AG09309 (cell line): ENCODE results near the genes TSHZ2 and PFDN4.

- RRBS, result no CpG with 5 or more reads among the region's 52 CpGs
These were observed 87.8 kb downstream of the ZFP64 start for GRCh38 chr20:52103346-52104512.

- RRBS, result no CpG with 5 or more reads among the region's 9 CpGs
These were observed 244.5 kb upstream of the TSHZ2 start for GRCh38 chr20:52727648-52728032.

DNA sequence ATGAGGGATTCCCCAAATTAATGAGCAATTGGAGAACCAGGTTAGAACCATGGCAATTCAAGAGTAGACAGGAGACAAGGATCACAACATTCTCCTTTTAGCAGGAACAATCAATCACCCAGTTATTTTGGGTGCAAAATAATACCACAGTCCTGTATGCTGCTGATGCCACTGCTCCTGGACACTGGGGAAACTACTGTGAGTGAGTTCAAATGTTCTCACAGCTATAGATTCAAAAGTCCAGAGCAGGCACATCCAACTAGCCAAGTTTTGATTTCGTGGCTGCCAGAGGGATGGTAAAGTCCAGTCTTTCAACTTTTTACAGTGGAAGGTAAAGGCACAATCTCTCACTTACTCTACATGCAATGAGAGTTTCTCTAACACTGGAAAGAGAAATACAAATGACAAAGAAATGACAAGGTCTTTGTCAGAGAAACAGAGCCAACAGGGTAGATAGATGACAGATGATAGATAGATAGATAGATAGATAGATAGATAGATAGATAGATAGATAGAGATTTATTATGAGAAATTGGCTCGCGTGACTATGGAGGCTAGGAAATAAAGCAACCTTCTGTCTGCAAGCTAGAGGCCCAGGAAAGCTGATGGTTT lies 26.8 kb upstream of the TSHZ2 start:
- RRBS, result no CpG with 5 or more reads among the region's 3 CpGs

GRCh38 chr20:52971866-52972540 lies at the start of gene TSHZ2:
TSHZ2 (plus strand) TSS chr20:52972358.
- RRBS, result no CpG with 5 or more reads among the region's 37 CpGs

GRCh38 chr20:53163397-53164007 lies 191.3 kb downstream of the TSHZ2 start:
- RRBS, result no CpG with 5 or more reads among the region's 3 CpGs

DNA sequence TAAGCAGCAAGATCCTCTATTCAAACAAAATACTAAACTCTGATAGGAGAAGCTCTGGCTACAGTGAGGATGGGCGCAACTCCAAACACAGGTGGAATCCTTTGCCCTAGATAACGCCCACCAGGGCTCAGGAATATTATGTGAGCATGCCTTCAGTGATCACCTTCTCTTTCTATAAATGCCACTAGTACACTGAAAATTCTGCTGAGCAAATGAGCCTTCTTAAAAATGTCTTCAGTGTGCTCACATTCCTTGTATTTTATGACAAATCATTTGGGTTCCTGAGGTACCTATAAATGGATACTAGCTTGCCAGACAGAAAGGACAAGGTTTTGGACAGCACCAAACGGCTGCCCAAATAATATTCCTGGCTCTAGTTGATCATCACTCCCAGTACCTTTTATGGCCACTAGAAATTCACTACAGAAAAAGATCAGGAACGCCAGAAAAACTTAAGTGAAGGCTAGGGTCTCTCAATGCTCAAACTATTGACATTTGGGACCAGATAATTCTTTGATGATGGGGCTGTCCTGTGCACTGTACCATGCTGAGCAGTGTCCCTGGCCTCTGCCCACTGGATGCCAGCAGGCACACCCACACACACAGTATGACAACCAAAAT lies 13.1 kb downstream of the ZNF217 start:
- RRBS, result no CpG with 5 or more reads among the region's 4 CpGs

- RRBS, result no CpG with 5 or more reads among the region's 10 CpGs
These were observed 49.5 kb upstream of the ZNF217 start for GRCh38 chr20:53643137-53643597.

GRCh38 chr20:53870150-53870957 lies 200.0 kb downstream of the BCAS1 start:
- RRBS, result no CpG with 5 or more reads among the region's 3 CpGs

DNA sequence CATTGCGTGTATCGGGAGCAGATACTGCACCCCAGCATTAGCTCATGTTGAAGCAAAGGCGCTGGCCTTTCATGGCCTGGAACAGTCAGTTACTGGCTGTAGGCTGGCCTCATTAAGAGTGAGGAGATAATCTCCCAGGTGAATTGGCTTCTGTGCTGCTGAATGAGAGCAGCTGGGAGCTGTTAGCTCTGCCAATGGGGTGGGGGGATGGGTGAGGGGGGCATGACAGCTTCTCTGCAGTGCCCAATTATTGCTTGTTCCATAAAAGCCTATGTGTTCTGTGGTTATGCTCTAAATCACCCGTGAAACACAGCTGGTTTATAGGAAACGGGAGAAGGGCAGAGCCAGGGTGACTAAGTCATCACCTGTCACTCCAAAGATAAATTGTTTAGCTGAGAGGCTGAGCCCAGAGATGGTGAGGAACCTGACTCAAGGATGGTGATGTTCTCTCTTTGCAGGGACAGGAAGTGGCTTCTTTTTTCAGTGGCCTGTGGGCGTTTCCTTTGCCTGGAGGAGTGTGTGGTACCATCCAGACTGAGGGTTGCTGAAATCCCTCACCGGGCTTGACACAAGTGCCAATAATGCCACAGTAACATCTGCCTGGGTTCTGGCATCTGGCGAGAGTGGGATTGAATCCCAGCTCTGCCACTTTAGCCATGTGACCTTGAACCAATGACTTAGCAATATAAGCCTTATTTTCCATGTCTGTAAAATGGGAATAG lies 170.8 kb downstream of the BCAS1 start:
- RRBS, result no CpG with 5 or more reads among the region's 8 CpGs

DNA sequence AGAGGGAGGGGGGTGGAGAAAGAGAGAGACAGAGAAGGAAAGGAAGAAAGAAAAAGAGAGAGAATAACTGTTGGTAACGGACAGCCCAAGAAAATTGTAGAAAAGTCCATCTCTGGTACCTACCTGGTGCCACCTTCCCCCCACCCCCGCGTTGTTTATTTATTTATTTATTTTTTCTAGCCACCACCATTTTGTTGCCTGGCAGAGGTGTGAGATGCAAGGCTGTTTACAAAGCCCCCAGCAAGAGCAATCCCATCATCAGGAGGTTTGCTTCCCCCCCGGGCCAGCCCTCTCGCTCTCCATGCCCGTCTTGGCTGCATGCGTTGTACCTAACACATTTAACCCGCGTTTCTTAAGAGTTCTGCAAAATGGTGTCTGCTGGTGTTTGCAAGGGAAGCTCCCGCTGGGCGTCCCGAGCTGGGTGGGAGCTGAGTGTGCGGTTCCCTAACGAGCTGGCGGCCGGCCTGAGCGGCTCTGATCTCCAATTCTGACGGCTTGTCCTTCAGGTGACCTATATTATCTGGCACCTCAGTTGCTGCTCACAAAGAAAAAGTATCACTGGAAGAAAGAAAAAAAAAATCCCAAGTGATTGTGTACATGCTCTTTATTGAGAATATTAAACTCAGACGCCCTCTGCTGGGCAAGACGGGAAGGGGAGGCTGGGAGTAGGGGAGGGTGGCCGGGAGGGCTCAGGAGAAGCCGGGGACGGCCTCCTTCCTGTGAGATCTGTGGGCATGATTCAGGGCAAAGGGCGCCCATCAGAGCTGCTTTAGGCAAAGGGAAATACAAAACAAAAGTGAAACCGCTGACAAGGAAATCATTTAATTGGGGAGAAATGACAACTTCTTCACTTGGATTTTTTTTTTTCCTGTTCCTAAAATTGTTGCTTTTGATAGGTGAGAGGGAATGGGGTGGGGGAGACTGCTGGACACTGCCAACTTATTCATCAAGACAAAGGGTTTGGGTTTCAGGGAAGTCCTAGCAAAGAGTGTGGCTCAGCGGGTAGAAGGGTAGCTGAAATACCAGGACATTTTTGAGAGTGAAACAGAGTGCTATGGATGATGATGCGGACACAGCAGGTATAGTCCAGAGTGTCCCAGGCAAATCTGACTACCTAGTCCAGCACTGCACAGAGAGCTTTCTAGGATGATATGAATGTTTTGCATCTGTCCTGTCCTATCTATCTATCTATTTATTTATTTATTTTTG lies 154.7 kb downstream of the BCAS1 start:
- RRBS, result no CpG with 5 or more reads among the region's 27 CpGs

GRCh38 chr20:53921288-53921985 lies 149.0 kb downstream of the BCAS1 start:
- RRBS, result no CpG with 5 or more reads among the region's 14 CpGs

- RRBS, result no CpG with 5 or more reads among the region's 12 CpGs
These were observed 16.3 kb upstream of the BCAS1 start for GRCh38 chr20:54086513-54087198.

- RRBS, result 3% methylated on average over 6 of the region's 51 CpGs
These were observed at the start of gene PFDN4 for GRCh38 chr20:54207480-54208228. PFDN4 (plus strand) TSS chr20:54208087.

GRCh38 chr20:54268444-54268643 lies 60.5 kb downstream of the PFDN4 start:
- RRBS, result no CpG with 5 or more reads among the region's 2 CpGs

DNA sequence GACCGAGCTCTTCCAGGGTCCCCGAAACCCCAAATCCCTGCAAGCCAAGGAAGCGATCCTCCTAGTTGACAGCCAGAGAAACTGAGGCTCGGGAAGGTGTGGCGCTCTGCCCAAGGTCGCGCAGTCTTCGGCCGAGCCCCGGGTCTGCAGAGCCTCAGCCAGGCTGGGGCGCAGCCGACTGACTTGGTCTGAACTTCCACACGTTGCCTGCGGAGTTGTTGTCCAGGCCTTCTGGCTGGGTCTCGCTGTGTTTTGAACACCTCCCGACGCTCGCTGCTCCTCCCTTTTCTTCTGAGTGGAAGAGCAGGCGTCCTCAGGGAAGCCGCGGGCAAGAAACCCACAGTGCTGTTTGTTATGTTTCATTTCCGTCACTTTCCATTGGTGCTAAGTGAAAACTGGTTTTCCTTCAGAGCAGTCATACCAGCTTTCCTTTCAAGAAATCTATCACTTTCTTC lies 563 bp downstream of the FAM210B start:
- RRBS, result no CpG with 5 or more reads among the region's 22 CpGs

DNA sequence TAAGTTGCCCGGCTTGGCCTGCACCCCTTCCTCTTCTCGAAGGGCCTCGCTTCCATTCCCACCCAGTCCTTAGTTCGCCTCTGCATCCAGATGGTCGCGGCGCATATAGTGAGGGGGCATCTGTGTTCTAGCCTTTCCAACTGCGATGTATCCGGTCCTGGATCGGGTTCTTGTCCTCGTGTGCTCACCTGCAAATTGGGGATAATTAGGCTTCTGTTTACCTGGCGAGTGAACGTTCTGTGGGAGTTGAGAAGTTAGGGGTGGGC lies 332 bp downstream of the CSTF1 start:
- RRBS, result no CpG with 5 or more reads among the region's 13 CpGs

DNA sequence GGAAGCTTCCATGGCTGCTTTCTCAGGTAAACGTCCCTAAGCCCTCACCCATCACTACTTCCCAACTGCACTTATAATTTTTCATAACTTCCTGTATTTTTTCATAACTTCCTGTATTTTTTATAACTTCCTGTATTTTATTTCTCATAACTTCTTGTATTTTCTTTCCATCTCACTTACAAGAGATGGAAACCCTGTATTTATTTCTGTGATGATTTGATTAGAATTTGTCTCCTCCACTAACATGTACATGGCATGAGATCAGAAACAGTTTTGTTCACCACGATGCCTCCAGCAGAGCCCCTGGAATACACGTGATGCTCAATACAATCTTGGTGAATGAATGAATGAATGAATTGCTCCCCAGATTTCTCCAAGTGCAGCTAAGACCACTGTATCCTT lies 17.7 kb downstream of the CASS4 start:
- RRBS, result no CpG with 5 or more reads among the region's 3 CpGs

GRCh38 chr20:56477496-56477969 lies 9.1 kb downstream of the RTF2 start:
- RRBS, result no CpG with 5 or more reads among the region's 6 CpGs

DNA sequence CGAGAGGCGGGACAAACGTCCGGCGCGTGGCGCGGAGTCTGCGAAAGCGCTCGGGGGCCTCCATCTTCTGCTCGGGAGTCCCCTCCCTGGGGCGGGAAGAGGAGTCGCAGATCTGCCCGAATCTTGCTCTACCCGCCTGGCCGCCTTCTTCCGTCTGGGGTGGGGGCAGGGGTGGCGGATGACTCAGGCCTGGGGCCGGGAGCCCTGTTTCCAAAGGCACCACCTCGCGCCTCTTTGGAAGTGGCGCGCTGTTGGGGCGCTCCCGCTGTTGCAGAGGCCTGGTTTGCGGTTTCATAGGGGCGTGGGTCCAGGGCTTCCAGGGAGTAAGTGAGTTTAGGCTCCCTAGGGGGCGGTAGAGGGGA lies 2.8 kb upstream of the TFAP2C start:
- RRBS, result no CpG with 5 or more reads among the region's 29 CpGs